ENCODE data around the genes C12orf50, DUSP6 and EPYC.

DNA sequence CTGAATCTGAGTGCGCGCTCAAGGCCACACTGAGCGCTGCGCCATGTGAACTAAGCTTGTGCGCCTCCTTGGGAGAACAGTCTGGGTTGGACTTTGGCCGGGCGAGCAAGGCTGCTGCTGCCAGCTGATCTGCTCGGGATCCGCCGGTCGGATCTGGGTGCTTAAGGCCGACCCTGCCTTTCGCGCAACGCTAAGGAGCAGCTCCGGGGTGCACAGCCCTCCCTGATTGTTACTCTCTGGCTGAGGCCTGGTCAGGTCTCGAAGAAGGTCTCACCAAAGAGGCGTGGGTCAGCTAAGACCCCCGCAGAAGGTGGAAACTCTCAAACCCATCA, 1.7 kb upstream of the ALX1 start:
- PRO-cap, 2 experiments, result no peak in any of the 2 experiments

DNA sequence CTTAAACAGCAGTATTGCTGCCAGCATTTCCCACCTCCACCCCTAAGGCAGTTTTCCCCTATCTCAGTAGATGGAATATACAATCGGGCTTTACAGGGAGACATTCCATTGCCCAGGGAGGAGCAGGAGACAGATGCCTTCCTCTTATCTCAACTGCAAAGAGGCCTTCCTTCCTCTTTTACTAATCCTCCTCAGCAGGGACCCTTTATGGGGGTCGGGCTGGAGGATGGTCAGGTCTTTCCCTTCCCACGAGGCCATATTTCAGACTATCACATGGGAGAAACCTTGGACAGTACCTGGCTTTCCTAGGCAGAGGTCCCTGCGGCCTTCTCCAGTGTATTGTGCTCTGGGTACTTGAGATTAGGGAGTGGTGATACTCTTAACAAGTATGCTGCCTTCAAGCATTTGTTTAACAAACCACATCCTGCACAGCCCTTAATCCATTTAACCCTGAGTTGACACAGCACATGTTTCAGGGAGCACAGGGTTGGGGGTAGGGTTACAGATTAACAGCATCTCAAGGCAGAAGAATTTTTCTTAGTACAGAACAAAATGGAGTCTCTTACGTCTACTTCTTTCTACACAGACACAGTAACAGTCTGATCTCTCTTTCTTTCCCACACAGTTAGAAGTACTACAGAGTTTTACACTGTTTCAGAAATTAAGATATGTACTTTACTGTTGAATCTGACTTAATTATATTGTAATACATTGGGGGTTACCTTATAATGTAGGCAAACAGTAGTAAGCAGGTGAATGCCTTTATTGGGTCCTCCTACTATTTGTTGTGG, 189.5 kb downstream of the ALX1 start:
- PRO-cap, 2 experiments, result no peak in any of the 2 experiments

DNA sequence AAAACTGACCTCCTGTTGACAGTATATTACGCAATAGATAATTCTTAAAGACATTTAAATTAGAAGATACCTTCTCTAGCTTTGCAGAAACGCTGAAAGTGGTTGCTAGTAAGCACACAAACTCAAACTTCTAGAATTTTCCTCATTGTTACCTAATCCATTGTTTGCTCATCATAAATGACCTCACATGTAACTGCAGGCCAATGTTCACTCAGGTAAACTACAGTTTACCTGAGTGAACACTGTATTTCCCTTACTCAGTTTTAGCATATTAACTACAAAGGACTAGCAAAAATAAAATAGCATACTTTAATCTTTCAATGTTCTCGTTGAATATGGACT, at the start of gene C12orf50:
TSS of gene C12orf50 (minus strand) at position 132 of the 342 bp plus-strand sequence.
- PRO-cap, 2 experiments, result no peak in any of the 2 experiments

- PRO-cap, 2 experiments, result no peak in any of the 2 experiments
Measured at GRCh38 chr12:88454623-88454859, 125.7 kb downstream of the KITLG start.

DNA sequence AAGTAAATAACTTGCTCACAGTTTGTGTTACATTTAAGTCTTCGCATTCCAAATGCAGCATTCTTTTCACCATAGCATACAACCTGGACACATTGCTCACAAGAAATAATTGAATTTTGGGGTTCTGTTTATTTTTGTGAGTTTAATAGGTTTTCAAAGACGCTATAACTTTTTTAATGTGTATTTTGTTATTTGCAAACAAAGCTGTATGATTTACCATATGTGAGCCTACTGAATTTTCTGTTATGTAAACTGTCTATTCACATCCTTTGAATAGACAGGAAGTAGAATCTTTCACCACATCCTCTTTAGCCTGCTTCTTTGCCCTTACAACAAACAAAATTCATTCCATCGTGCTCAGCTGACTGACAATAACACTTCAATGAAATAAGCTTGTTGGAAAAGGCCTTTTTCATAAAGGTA, 71.6 kb downstream of the DUSP6 start:
- PRO-cap, 2 experiments, result no peak in any of the 2 experiments

DNA sequence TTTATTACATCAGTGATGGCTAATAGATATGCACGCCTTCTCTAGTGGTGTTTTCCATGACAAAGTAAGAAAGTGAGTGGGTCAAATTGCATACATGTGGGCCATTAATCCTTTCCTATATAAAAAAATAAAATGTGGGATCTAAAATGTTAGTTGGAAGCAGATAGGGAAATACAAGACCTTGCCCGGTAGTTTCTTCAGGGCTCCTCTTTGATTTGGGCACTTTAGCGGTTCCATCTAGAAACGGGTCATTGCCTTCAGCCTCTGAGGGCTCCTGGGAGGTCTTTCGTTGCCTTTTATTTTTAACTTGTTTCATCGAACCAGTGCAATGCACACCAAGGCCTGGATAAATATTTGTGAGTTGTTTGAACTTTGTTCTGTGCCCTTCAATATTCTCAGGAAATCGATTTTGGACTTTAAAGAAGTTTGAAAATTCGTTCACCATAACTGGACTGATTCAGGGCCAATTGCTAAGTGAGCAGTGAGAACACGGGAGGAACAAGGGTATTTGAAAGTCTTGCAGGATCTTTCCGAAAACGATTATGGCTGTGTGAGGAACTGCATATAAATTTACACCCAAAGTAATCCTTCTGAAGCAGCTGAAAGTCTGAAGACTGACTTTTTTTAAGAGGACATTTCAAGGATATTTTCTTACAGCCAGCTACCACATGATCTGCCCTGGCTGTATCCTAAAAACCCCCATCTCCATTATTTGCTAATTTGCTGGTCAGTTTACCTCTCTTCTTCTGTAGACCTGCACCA, 8.2 kb downstream of the DUSP6 start:
- PRO-cap, 2 experiments, result no peak in any of the 2 experiments

DNA sequence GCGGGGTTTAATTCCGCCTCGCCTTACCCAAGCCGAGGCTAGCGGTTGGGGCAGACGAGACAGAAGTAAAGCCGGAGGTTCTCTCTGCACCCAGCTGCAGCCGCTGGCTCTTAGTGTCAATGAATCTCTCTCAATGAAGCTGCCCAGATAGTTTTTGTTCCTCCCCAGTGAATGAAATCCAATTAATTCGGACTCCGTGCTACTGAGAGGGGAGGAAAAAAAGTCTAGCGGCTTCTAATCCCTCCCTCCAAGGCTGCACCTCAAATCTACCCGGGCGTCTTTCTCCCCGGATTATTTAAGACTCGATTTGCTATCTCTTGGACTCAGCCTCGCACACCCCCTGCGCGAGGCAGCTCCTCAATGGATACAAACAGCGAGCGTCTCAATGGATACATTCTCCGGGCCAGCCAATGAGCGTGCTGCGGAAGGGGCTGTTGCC, at the start of gene DUSP6:
TSS of gene DUSP6 (minus strand) at position 366 of the 439 bp plus-strand sequence.
- PRO-cap, 2 experiments, result peak in 2 of 2 experiments; most common minus-strand start position 67 of the sequence (in 1)

DNA sequence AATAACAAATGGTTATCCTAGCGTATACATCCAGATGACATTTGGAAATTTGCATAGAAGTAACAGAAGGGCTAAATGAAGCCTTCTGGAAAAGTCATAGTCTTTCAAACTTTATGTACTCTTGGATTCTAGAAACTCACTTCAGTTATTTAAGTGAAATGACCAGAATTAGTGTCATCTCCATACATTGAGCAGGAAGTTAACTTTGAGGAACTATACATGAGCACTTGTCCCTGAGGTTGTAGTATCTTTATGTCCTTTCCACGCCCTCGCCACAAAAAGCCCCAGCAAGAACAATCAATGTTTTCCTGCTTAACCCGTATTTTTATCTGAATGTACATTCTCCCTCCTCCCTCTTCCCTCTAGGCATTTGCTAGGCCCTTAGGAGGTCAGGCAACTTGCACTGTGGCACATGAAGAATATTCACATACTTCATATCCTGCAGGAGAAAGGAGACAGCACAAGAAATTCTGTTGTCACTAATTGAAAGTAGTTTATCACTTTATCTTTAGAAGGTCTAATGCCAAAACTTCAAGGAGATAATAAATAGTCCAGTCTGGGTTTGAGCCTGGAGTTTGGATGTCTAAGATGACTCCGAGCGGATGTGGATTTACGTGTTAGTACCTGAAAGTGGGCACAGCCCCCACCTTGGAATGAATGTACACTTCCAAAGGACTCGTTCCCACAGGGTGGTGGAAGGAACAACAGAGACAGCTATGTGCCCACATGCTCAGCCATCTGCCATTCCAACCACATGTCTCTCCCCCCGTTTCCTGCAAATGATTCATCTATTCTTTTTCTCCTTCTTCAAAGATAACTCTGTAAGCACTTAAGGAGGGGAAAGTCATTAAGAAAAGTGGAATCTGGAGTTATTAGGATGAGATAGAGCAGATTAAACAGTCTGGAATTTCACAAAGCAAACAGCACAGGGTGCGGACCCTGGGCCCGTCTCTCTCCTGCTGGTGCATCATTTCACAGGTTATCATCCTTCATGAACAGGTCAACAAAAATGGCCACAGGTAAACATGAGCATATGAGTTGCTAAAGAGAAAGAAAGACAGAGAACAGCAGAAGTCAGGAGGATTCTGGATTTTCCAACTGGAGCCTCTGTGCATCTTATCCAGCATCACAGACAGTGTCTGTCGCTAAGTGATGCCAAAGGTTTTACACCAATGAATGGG, 18.4 kb upstream of the DUSP6 start:
- PRO-cap, 2 experiments, result no peak in any of the 2 experiments

DNA sequence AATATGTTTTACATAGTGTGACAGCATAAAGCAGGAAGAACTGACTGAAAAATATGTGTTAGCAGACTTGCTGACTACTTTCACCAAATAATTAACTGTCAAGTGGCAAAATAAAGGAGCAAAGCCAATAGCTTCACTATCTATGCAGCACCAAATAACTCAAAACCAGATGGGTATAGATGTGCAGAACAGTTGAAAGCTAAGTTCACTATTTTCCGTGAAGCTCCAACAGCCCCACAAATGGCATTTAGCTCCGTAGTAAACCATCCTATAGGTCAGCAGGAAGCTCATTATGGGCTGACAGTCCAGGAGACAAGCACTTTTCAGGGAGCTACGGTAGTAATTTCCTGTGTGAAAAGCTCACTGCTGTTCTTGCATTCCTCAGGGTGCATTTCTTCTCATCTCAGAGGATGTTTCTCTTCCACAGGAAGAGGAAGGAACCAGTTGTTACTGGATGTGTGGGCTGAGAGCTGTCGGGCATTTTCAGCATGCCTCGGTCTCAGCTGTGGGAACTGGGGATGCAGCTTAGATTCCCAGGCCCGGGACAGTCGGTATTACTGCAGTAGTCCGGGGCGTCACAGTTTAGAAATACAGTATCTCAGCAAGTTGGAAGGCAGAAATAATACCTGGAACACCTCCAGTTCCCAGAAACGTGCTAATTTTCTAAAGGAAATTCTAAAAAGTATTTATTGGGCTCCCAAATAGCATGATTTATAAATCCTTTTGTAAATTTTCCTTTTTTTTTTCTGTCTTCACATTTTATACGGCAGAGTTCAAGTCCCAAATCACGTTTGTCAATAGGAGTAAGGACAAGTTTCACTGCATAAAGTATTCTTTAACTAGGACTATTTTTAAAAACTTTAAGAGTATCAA, 72.7 kb downstream of the GALNT4 start:
- PRO-cap, 2 experiments, result no peak in any of the 2 experiments

- PRO-cap, 2 experiments, result peak in 1 of 2 experiments; most common minus-strand start chr12:89523679 (in 1)
Measured at GRCh38 chr12:89523324-89524352, 958 bp downstream of the GALNT4 start.

DNA sequence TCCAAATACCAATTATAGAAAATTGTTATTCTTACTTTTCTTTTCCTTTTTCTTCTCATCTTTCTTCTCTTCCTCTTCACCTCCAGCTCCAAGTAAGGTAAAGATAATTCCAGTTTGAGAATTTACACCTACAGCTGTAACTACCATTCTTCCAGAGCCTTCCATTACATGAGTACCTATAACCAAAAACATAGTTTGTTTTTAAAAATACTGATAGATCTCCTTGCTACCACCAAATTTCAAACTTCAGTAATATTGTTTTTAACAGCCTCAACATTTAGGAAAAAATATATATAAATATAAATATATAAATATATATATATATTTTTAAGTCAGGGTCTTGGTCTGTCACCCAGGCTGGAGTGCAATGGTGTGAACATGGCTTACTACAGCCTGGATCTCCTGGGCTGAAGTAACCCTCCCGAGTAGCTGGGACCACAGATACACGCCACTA, 78.1 kb downstream of the ATP2B1 start:
- PRO-cap, 2 experiments, result no peak in any of the 2 experiments

- PRO-cap, 2 experiments, result peak in 2 of 2 experiments; most common plus-strand start chr12:89709409 (in 1); most common minus-strand start chr12:89709638 (in 2)
Measured at GRCh38 chr12:89709247-89709888, 730 bp upstream of the ATP2B1 start.

DNA sequence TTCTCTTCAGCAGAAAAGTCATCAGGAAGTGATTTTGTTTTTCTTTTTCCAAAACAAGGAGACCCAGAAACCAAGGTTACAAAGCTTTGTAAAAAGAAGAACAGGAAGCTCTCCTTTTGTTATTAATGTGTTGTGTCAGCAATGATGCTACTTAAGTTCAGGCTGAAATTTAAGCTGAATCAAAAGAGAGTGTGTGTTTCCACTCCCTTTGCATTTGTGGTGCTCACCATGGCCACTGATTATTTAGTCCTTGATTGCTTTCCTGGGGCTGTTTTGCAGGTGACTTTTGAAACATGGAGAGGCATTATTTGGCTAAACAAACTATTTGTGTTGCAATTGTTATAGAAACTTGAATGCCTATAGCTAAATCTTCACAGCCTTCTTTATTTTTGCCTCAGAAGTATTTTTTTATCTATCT, 155.4 kb upstream of the ATP2B1 start:
- PRO-cap, 2 experiments, result no peak in any of the 2 experiments

- PRO-cap, 2 experiments, result no peak in any of the 2 experiments
Measured at GRCh38 chr12:90953657-90954319, 1.2 kb downstream of the CCER1 start.

GRCh38 chr12:91004745-91005364, at the start of gene EPYC:
EPYC (minus strand) TSS chr12:91004972.
- PRO-cap, 2 experiments, result no peak in any of the 2 experiments

GRCh38 chr12:91145460-91146416, 34.4 kb upstream of the LUM start:
- PRO-cap, 2 experiments, result no peak in any of the 2 experiments

DNA sequence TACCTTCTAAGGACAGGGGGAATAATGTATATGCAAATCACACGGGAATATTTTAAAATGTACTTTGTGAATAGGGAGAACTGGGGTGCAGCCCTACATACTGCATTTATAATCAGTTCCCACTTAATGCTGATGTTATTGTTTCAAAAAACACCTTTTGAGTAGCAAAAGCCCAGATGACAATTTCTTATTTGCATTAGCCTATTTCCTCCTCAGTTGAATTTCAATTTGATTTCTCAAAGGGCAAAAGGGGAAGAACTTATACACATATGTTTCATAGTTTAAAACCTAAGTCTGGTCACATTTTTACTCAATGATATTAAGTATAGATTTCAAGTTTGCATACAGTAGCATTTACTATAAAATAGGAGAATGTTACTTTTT, 367.6 kb downstream of the BTG1 start:
- PRO-cap, 2 experiments, result no peak in any of the 2 experiments

- PRO-cap, 2 experiments, result no peak in any of the 2 experiments
Measured at GRCh38 chr12:91778885-91779350, 366.7 kb downstream of the BTG1 start.

GRCh38 chr12:92097214-92097947, 48.3 kb downstream of the BTG1 start:
- PRO-cap, 2 experiments, result no peak in any of the 2 experiments

DNA sequence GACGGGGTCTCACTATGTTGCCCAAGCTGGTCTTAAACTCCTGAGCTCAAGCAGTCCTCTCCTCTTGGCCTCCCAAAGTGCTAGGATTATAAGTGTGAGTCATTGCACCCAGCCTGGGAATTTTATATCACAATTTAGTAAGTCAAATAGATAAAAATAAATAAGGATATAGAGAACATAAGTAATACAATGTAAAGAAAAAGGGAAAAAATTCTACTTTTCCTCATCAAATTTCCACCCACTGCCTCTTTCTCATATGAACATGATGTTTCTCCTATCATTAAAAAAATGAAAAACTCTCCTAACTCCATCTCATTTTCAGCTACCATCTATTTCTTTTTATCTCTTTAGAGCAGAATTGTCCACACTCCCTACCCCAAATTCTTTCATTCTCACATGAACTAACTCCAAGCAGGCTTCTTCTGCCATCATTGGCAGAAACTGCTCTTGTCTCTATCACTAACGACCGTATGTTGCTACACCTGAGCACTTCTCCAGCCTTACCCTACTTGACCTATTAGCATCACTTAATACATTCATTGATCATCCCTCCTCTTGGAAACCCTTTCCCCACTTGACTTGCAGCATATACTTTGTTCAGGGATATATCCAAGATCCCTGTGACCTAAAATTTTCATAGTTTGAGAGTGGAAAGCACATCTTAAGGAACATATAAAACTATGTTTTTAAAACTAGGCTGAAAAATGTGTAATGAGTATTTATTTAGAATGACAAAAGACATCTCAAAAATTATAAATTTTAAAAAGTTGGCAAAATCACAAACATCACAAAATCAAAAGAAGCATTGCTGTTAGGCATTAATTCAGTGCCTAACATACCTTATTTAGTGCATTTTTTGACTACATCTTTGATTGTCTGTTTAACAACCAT, 29.8 kb downstream of the BTG1 start:
- PRO-cap, 2 experiments, result no peak in any of the 2 experiments